Epithelial cell of prostate (primary cell): ENCODE results near the gene ZNF84.

GRCh38 chr12:132151217-132151752 lies 7.0 kb downstream of the NOC4L start:
- RRBS, result no CpG with 5 or more reads among the region's 31 CpGs

GRCh38 chr12:132177109-132177550 lies 32.9 kb downstream of the NOC4L start:
- RRBS, result no CpG with 5 or more reads among the region's 14 CpGs

DNA sequence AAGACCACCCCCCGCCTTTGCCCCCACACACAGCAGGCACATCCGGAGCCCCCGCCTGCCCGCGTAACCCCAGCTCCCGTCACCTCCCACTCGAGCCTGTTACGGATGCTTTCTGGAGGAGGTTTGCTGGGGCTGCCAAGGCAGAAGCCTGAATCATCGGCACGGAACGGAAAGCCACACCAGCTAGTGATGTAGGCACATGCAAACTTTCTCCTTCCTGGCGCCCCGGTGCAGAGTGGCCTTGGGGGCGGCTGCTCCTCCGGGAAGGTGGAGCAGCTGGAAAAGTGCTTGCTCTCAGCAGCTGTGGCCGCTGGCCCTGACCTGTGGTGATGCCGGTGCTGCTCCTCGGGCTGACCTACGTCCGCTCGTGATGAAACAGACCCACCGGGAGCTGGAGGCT lies 1.5 kb downstream of the GALNT9 start:
- RRBS, result 43% methylated on average over 8 of the region's 22 CpGs

DNA sequence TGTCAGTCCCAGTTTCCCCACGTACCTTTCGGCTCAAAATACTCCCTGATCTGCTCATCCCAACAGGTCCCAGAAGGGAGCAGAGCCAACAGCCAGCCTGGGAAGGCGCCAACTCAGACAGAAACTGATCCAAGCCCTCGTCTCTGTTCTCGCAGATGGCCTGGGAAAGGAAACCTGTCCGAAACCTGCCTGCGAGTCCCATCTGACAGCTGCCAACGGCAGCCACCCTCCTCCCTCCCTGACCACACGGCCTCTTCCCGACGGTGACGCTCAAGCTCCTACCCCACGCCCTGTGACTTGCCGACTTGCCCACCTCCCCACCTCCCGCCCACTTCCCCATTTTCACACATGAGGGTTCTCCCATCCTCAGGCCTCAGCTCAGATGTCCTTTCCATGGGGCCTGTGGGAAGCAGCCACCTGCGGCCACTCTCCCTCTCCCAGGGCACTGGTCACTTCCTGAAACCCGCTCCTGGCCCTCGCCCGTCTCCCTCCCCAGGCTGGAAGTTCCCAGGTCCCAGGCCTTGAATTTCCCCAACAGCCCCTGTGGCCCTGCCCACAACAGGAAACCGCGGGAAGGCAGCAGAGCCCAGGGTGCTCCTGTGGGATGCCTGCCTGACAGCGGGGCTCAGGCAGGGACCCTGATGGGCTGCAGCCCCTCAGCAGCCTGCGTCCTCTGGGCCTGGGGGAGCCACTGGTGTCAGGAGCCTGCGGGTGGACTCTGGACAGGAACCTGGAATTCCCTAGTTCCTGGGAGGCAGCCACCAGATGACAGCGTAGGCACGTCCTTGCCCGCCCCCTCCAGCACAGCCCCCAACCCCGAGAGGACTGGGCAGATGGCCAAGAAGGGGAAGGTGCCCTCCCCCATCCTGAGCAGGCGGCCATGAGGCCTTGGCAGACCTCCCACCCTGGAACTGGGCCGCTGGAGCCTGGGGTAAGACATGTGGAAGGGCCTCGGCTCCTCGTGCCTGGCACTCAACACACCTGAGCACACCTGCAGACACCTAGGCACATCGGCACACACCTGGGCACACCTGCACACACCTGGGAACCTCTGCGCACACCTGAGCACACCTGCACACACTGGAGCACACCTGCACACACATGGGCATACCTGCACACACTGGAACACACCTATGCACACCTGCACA lies 60.6 kb upstream of the FBRSL1 start:
- RRBS, result no CpG with 5 or more reads among the region's 34 CpGs

DNA sequence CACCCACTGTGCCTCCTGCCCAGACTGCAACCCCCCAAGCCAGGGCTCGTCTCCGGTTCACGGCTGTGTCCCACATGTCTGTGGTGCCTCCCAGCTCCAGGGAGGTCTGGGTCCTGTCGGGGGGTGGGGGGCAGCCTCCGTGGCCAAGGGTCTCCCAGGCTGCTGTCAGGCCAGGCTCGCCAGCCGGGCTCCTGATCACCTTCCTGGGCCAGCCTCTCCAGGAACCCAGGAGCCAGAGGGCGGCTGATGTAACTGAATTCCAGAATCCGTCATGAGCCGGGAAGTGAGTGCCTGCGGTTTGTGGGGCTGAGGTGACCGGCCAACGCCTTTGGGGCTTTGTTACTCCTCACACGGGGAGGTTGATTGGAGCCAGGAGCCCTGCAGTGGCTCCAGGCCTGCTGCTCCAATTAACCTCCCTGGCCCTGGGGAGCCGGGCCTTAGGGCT lies 36.5 kb upstream of the FBRSL1 start:
- RRBS, result 64% methylated on average over 8 of the region's 15 CpGs

DNA sequence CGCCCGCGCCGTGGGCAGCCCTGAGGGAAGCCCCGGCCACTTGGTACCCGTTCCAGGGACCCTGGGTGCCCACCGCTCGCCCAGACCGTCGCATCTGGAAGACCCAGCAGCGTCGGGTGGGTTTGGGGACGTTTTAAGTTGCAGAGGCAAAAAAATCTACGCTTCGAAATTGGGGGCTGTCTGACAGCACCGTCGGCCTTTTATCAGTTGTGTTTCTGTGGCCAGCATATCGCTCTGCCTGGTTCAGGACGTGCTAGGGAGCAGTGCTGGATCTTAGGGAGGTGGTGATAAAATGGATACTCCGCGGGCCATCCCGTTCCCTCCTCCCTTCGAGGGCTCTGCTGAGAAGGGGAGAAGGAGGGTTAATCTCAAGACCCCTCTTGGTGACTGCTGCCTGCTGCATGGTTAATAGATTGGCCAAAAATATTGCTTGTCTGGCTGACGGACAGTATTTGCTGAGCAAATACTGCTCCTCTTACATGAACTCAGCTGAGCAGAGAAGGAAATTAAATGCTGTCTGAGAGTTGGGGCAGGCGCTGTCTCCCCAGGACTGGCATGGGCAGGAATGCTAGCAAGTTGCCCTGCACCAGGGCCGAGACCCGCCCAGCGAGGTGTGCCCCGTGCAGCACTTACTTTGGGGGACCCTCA lies 1.1 kb downstream of the FBRSL1 start:
- RRBS, result 1% methylated on average over 5 of the region's 29 CpGs

DNA sequence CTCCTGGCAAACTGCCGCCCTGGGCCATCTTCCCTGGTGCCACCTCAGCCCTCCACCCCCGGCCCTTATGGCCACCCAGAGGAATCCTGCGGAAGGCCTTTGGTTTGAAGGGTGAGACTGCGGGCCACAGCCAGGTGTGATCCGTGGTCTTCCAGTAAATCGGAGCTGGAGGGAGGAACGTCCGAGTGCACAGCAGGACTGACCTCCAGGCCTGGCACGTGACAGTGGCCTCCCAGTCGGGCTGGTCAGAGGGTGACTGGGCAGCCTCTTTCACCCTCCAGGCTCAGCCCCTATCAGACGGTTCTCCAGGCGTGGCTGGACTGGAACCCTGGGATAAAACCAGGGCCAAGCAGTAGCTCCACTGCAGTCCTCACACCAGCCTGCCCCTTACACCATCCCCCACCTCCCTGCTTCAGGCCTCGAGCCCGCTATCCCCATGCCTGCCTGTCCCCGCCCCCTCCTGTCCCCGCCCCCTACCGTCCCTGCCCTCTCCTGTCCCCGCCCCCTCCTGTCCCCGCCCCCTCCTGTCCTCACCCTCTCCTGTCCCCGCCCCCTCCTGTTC lies 12.4 kb downstream of the FBRSL1 start:
- RRBS, result 68% methylated on average over 1 of the region's 20 CpGs

- RRBS, result 93% methylated on average over 4 of the region's 10 CpGs
These were observed 40.9 kb downstream of the FBRSL1 start for GRCh38 chr12:132530714-132531298.

DNA sequence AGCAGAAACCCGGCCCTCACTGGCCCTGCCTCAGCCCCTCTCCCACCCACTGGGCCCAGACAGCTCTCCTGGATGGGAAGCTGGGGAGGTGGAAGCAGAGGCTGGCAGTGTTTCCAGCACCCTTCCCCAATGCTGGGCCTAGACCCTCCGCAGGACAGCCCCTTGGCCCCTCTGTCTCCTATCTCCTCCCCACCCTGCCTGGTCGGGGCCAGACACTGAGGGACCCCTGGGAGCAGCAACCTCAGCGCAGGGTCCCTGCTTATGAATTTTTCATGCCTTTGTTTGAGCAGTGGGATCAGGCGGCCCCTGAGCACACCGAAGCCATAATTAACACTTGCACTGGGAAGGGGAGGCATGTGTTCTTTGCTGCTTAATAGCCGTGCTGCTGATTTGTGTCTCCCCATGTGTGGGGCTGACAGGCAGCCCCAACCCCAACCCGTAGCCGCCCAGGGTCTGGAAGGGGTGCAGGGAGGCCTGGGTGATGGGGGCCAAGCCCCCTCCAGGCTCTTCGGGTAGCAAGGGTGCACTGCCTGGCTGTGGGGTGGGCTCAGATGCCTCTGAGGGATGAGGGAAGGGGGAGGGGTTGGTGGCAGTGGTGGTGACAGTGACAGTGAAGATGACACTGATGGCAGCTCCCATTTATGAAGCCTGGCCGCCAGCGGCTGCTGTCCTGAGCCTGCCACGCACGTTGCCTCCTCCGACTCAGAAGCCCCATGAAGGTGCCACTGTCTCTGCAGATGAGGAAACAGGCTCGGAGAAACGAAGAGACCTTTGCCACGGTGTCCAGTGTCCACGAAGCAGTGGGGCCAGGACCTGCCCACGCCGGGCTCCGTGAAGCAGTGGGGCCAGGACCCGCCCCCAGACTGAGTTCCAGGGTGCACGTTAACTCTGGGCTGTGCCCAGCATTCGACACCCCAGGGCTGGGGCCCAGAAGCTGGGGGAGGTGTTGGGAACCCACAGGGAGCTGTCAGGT lies 52.9 kb downstream of the FBRSL1 start:
- RRBS, result no CpG with 5 or more reads among the region's 25 CpGs

DNA sequence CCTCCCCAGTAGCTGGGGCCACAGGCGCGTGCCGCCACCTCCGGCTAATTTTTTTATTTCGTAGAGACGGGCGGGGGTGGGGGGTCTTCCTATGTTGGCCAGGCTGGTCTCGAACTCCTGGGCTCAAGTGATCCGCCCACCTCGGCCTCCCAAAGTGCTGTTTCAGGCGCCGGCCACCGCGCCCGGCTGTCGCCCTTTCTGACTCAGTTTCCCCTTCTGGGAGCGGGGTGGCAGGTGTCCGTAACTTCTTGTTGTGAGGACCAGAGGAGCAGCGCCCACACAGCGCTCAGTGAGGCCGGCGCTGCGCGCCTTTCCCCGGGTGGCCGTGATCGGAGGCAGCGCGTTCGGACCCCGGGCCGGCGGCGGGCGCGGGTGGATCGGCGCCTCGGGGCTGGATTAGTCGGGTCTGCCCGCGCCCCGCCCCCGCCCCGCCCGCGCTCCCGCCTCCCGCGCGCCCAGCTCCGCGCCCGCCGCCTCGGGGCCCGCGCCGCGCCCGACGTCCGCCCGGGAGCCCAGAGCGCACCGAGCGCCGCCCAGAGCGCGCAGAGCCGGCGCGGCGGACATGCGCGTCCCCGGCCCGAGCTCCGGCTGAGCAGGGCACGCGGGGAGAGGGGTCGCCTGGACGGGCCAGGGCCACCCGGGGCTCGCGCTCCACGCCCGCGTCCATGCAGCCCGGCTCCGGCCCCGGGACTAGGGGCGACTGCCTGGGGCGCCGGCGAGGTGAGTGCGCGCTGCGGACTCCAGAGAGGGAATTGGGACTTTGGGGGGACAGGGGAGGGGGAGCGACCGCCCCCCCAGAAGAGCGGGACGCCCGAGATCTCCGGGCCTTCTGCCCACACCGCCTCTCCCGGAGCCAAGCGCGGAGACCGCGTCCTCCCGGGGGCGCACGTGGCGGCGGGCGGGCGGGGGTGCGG lies 50.6 kb downstream of the LRCOL1 start:
- RRBS, result 1% methylated on average over 47 of the region's 119 CpGs

DNA sequence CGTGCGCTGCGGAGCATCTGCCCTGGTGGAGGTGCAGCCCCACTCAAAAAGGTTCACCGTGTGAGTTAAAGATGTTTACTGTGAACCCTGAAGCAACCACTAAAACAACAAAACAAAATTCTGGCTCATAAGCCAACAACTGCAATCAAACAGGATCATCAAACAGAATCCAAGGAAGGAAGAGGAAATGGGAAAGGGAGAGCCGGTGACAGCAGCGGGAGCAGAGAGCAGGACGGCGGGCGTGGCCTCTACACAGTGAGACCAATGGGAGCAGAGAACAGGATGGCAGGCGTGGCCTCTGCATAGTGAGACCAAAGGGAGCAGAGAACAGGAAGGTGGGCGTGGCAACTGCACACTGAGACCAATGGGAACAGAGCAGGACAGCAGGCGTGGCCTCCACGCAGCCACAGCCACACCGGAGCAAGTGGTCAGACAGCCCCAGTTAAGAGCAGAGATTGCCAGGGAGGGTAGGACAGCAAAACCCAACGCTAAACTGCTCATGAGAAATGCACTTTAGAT lies 16.5 kb downstream of the LRCOL1 start:
- RRBS, result no CpG with 5 or more reads among the region's 15 CpGs

- RRBS, result 99% methylated on average over 2 of the region's 37 CpGs
These were observed 27.3 kb upstream of the ANKLE2 start for GRCh38 chr12:132788708-132789508.

DNA sequence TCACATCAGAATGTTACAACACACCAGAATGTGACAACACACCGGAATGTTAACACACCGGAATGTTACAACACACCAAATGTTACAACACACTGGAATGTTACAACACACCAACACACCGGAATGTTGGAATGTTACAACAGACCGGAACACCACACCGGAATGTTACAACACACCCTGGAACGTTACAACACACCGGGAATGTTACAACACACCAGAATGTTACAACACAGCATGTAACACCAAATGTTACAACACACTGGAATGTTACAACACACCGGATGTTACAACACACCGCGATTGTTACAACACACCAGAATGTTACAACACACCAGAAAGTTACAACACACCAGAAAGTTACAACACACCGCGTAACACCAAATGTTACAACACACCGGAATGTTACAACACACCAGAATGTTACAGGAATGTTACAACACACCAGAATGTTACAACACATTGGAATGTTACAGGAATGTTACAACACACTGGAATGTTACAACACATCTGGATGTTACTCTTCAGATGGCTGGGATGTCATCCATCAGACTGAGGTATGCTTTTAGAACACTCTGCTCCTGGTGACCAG lies 21.1 kb downstream of the CHFR start:
- RRBS, result 78% methylated on average over 3 of the region's 13 CpGs

GRCh38 chr12:133037157-133038243 lies at the start of gene ZNF84:
Gene ZNF84 (plus strand): TSS chr12:133037509.
- RRBS, result 2% methylated on average over 17 of the region's 108 CpGs

GRCh38 chr12:133079217-133079881 lies 1.4 kb upstream of the ZNF140 start:
- RRBS, result no CpG with 5 or more reads among the region's 14 CpGs